Ovary (tissue), 7 donors: Measurements from ENCODE around the genes STIP1, RPS6KA4 and PPP2R5B.

GRCh38 chr11:64164558-64165313 is 1.2 kb downstream of the MACROD1 start:
- PRO-cap, 7 experiments, result peak in 6 of 7 experiments; most common plus-strand start chr11:64164823 (in 5)
- RAMPAGE, long total RNA, 2 experiments, result no peak in any of the 2 experiments

DNA sequence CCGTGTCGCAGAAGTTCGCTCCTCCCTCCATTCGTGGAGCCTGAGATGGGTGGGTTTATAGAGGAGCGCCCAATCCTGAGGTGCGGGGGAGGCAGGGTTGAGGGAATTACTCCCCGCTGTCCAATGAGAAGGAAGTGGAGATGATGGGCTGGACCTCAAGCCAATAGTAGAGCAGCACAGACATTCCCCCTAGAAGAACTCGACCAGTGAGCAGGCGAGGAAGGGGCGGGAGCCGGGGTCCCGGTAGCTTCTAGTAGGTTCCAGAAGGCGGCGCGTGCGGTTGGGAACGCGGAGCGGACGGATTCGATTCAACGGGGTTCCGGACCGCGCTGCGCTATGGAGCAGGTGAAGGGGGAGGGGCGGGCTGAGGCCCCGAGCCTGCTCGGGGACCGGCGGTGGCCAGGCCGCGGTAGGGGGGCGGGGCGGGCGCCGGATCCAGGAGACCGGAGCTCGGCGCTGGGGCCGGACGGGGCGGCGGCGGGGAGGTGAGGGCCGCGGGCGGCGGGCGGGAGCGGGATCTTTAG is at the start of gene STIP1:
TSS of gene STIP1 (plus strand) at position 246 of the 524 bp plus-strand sequence.
- PRO-cap, 7 experiments, result peak in 7 of 7 experiments; most common plus-strand start position 253 of the sequence (in 4)
- RAMPAGE, long total RNA, 2 experiments, result start-site peak on the plus strand in 2 of 2 experiments, centred at positions 279 to 290 of the sequence, 279 to 908 reads per replicate

DNA sequence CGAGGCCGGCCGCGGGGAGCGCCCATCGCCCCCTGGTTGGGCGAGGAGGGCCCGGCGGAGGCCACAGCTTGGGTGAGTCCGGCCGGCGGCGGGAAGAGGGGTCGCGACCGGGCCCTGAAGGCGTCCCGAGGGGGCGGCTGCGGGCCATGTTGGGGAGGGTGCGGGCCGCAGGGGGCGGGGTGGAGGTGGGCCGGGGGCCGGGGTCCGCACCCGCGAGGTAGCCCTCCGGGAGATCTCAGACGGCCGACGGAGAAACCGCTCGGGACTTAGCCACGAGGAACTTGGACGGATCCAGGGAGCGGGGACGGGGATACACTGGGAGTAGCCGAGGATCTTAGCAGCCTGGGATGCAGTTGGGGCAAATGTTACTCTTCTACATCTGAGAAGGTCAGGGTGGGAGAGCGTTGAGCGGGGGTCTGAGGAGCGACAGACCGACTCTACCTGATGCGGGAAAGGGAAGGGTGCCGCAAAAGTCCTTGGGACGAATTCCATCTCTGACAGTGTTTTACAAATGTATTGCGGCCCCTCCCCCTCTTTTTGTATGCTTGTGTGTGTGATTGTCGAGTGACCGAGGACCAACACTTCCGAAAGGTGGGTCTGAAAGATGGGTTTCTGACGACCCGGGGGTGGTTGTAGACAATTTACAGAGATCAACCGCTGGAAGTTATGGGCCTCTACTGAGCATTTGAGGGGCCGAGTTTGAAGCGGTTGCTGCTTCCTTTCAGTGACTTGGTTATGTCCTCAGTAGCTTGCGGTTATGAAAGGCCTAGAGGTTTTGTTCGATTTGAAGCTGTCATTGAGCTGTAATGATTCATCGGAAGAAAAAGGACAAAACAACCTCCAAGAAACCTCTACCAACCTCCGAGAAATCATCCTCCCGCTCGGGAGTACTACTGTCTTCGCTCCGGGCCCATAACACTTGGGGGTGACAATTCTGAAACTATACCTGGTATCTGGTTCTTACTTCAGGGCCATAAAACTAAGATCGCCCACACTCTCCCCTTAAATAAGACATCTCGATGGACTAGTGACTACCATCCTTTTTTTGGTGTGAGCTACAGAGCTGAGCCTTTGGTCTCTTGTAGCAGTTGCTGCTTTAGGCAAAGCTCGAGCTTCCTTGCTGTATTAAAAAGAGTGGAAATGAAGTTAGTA is 855 bp downstream of the STIP1 start:
- PRO-cap, 7 experiments, result peak in 1 of 7 experiments; most common minus-strand start position 751 of the sequence (in 1)
- RAMPAGE, long total RNA, 2 experiments, result no peak in any of the 2 experiments

- PRO-cap, 7 experiments, result no peak in any of the 7 experiments
- RAMPAGE, long total RNA, 2 experiments, result no peak in any of the 2 experiments
Measured at GRCh38 chr11:64233759-64234143, 633 bp upstream of the VEGFB start.

- PRO-cap, 7 experiments, result no peak in any of the 7 experiments
- RAMPAGE, long total RNA, 2 experiments, result no peak in any of the 2 experiments
Measured at GRCh38 chr11:64294518-64295028, 3.5 kb downstream of the KCNK4 start.

DNA sequence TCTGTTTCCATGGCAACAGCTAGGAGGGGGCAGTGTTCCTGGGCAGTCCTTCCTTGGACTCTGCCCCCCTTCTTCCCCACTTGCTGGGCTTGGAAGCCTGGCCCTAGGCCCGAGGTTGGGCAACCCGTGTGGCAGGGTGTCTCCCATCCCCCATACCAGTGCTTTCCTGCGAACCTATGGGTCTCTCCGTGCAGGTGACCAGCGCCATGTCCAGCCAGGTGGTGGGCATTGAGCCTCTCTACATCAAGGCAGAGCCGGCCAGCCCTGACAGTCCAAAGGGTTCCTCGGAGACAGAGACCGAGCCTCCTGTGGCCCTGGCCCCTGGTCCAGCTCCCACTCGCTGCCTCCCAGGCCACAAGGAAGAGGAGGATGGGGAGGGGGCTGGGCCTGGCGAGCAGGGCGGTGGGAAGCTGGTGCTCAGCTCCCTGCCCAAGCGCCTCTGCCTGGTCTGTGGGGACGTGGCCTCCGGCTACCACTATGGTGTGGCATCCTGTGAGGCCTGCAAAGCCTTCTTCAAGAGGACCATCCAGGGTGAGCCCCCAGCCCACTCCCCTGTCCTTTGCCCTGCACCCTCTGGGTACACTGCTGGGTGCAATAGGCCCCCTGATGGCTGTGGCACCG is 1.8 kb downstream of the ESRRA start:
- PRO-cap, 7 experiments, result no peak in any of the 7 experiments
- RAMPAGE, long total RNA, 2 experiments, result no peak in any of the 2 experiments

GRCh38 chr11:64313557-64314071 is 3.7 kb downstream of the TRMT112 start:
- PRO-cap, 7 experiments, result peak in 4 of 7 experiments; most common plus-strand start chr11:64313989 (in 3); most common minus-strand start chr11:64313891 (in 3)
- RAMPAGE, long total RNA, 2 experiments, result no peak in any of the 2 experiments

DNA sequence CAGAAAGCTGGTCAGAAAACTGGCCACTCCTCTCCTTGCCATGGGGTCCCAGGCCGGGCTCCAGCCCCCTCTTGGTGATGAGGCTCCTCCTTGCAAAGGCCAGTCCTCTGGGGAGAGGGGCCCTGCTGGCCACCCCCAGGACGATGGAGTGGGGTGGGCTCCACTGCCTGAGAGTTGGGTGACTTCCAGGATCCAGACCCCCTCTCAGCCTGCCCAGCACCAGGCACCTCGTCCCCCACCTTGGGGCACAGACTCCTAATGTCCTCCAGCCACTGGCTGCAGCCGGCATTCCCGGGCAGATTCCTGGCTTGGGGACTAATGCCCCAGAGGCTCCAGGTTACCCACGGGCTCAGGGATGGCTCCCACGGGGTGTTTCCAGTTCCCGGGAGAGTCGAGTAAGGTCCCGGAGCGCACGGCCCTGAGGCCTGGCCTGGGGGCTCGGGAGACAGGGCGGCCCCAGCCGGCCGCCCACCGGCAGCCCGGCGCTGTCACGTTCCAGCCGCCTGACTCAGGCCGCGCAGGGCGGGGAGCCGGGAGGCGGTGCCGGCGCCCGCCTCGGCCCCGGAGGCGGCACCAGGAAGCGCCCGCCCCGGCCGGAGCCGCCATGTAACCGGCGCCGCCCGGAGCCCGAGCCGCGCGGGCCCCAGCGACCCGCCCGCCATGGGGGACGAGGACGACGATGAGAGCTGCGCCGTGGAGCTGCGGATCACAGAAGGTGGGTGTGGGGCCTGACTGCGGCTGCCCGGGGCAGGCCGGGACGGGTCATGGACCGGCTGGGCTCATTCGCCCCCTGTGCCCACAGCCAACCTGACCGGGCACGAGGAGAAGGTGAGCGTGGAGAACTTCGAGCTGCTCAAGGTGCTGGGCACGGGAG is at the start of gene RPS6KA4:
TSS of gene RPS6KA4 (plus strand) at position 587 of the 874 bp plus-strand sequence.
- PRO-cap, 7 experiments, result peak in 7 of 7 experiments; most common plus-strand start position 635 of the sequence (in 6); most common minus-strand start position 510 of the sequence (in 7)
- RAMPAGE, long total RNA, 2 experiments, result no peak in any of the 2 experiments

- PRO-cap, 7 experiments, result no peak in any of the 7 experiments
- RAMPAGE, long total RNA, 2 experiments, result no peak in any of the 2 experiments
Measured at GRCh38 chr11:64359788-64360208, 836 bp downstream of the RPS6KA4 start.

- PRO-cap, 7 experiments, result peak in 2 of 7 experiments; most common plus-strand start chr11:64621035 (in 2); most common minus-strand start chr11:64620553 (in 2)
- RAMPAGE, long total RNA, 2 experiments, result no peak in any of the 2 experiments
Measured at GRCh38 chr11:64620276-64621221, 29.5 kb downstream of the SLC22A12 start.

DNA sequence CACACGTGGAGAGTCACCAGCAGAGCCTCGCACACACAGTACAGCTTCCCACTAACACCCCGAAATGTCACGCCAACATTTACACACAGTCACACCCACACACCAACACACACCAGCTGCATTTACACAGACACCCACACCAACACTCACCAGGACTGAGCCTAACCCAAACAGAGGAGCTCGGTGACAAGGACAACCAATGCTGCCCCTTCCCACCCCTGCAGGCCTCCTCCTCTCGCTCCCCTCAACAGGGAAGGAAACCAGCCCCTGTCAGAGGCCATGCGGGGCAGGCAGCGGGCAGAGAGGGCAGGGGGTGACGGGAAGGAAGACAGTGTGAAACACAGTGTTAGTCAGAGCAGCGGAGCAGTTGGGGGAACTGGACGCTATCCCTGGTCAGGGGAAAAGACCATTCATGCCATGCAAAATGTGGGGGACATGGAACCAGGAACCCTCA is 47.1 kb downstream of the NRXN2 start:
- PRO-cap, 7 experiments, result no peak in any of the 7 experiments
- RAMPAGE, long total RNA, 2 experiments, result no peak in any of the 2 experiments

DNA sequence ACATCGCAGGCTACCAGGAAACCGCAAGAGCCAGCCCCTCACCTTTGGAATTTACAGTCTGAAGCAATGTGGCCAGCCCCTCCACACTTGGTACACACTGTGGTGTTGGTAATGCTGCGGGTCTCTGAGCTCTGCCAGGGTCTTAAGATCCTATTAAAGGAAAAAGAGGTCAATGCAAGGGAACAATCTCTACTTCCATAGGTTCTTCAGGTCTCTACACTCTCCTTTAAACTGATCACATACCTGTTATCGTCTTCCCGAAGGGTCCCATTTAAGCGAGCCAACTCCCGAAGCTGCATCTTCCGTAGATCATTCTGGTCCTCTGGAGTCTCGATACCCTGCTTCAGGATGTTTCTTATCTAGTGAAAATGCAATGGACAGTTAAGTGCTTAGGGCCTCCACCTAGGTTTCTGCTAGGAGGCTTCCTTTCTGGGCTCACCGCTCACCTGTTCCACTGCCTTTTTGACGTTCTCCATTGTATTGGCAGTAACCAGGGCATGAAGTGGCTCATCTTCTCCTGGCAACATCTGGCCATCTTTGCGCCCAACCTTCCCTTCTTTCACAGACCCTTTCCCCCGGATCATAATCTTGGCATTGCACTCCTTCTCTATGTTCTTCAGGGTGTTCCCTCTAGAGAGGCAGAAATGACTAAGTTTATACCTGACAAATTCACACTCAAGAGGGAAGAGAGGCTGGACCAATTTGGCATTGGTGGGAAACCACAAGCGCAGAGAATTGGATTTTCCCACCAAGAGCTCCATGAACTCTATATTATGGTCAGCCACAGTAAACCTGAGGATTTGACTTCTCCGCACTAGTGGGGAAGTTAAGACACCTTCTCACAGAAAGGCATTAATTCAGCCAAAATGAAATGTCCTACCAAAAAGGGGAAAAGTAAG is 9.1 kb downstream of the SF1 start:
- PRO-cap, 7 experiments, result no peak in any of the 7 experiments
- RAMPAGE, long total RNA, 2 experiments, result no peak in any of the 2 experiments

DNA sequence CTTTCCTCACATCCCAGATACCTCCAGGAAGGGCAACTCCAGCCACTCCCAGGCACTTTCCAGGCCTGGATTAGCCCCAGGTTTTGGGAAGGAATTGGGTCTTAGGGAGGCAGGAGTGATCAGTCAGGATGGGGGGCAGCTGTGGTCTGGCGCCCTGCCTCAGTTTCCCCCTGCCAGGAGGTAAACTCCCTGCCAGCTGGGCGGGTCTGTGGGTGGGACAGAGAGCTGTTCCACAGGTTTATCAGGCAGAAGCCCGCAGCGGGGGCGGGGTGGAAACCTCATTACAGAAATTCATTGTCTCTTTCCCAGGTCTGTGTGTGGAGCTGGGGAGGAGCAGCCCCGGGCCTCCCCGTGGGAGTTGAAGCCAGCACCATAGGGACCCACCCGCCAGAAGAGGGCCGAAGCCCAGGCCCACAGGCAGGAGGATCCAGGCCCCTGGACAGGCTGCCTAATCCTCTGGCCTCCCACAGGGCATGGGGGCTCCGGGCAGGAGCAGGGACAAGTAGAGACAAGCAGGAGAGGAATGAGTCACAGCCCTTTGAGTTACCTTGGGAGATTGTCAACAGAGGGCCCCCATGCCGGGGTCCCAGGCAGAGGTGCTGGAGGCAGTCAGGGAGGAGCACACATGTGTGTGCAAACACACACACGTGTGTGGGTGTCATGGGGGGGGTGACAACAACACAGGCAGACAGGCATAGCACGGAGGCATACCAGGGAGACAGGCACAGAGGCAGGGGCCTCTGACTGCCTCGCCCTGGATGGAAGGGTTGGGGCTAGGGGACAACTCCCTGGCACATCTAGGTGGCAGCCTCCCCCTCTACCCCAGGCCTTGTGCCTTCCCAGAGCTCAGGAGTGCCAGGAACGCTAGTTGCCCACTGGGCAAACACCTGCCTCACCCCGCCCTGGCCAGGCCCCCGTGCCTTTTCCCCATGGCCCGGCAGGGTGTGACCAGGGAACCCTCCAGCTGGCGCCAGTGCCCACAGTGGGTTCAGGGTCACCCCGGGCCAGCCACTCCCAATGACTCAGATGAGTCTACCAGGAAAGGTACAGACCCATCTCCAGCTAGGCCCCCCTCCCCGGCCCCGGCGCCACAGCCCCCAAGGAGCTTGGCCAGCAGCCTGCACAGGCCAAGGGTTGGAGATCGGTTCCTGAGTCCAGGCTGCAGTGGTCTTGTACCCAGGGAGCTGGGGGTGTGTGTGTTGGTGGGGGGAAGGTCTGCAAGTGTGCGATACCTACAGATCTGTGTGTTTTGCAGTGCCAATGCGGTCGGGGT is 1.3 kb downstream of the CDC42BPG start:
- PRO-cap, 7 experiments, result no peak in any of the 7 experiments
- RAMPAGE, long total RNA, 2 experiments, result no peak in any of the 2 experiments

DNA sequence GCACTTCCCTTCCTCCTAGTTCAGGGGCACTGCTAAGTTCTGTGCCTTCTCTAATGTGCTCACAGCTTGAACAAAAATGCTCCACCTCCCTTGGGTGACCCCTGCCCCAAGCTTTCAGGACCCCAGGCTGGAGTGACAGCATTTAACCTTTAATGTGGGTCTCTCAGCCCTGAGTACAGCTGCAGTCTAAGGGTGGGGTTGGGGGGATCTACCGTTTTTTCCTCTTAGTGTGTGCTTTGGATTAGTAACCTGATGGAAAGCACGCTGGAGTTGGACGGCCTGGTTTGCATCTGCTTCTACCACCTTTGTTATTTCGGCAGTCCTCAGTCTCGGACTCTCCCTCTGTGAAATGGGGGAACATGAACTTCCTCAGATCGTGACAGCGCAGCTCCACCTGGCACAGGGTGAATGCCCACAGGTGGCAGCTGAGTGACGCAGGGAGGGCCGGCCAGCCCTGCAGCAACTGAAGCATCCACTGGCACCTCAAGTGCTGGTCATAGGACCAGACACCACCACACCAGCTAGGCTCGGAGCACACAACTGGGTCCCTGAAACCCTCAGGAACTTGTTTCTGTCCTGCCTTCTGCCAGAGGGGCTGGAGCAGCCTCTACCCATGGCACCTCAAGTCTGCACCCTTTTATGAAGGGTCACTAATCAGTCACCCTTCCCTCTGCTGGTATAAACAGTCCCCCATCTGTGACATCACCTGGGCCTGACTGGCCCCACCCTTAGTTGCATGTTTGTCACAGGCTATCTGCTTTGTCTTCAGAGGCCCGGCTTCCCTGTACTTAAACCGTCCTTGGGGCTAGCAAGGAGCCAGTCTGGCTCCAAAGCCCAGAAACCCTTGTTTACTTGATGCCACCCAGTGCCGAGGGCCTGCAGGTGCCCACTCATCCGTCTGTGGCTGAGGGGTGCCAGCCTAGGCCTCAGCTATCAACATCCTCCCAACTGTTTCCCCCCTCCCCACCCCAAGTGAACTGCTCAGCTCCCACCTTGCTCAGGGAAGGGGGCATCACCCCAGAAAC is 7.4 kb upstream of the CDC42BPG start:
- PRO-cap, 7 experiments, result no peak in any of the 7 experiments
- RAMPAGE, long total RNA, 2 experiments, result no peak in any of the 2 experiments

DNA sequence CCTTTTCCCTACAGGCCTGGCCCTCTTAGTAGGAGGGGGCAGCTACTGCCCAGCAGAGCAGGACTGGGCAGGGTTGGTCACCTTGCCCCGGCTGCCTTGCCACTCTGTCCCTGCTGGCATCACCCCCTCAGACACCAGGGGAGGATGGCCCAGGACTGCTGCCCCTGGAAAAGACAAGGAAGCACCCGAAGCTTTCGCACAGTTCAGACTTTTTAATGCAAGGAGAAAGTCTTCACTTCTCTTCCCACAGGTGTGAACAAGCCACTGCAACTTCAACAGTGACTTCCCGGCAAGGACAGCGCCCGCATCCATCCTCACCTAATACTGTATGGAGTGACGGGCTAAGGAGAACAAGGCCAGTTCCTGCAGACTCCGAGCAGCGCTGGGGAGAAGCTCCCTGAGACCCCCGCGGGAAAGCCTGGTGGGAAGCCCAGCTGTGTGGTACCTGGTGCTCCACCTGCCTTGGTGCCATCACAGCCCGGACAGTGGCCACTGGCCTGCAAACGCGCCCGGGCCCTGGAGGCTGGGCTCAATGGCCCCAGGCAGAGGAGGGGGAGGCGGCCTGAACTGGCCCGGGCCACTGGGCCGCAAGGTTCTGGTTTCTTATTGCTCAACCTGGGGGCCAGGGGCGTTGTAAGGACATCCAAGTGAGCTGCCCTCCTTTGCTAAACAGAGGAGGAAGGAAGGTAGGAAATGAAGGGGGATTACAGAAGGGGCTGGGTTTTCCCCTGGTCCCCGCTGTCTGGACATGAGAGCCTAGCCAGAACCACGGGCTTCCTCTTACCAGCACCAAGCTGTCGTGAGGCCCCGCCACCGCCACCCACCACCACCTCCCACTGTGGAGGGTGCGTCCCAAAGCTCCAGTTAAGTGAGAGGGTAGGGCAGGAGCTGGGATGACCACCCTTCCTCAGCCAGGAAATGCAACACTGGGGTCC is 8.4 kb upstream of the CDC42BPG start:
- PRO-cap, 7 experiments, result no peak in any of the 7 experiments
- RAMPAGE, long total RNA, 2 experiments, result no peak in any of the 2 experiments

- PRO-cap, 7 experiments, result no peak in any of the 7 experiments
- RAMPAGE, long total RNA, 2 experiments, result no peak in any of the 2 experiments
Measured at GRCh38 chr11:64875725-64875893, 2.8 kb downstream of the EHD1 start.

GRCh38 chr11:64878741-64879583 is 541 bp upstream of the EHD1 start:
- PRO-cap, 7 experiments, result peak in 7 of 7 experiments; most common plus-strand start chr11:64878866 (in 5); most common minus-strand start chr11:64879126 (in 2)
- RAMPAGE, long total RNA, 2 experiments, result no peak in any of the 2 experiments

DNA sequence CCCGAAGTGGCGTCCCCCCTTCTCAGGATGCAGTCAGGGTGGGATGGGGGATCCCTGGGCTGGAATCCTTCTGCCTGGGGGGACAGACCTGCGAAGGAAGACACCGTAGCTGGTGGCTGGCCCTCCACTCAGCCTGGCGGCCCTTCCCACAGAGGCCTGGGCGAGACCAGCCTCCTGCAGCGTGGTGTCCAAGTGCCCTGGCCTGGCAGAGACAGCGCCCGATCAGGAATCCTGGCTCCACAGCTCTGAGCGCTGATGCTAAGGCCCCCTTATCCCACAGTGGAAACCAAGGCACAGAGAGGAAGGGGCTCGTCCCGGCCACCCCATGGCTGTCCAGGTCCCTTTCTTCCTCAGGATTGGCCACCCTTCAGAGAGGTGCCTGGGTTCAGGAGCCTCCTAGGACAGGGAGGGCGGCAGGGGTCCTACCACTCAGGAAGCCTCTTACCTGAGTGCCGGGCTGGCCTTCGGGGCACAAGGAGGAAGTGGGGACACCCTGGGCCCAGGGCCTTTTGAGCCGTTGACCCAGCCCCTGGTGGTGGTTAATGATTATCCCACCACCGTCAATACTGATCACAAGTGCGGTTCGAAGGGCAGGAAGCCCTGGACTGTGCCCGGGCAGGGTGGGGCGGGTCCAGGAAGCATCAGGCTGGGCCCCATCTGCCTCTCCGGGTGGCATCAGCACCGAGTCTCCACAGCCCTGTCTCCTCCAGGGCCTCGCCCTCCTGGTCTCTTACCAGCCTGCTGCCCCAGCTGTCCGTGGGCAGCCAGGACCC is 14.7 kb upstream of the EHD1 start:
- PRO-cap, 7 experiments, result no peak in any of the 7 experiments
- RAMPAGE, long total RNA, 2 experiments, result no peak in any of the 2 experiments

GRCh38 chr11:64896337-64896988 is 18.0 kb upstream of the EHD1 start:
- PRO-cap, 7 experiments, result no peak in any of the 7 experiments
- RAMPAGE, long total RNA, 2 experiments, result no peak in any of the 2 experiments

DNA sequence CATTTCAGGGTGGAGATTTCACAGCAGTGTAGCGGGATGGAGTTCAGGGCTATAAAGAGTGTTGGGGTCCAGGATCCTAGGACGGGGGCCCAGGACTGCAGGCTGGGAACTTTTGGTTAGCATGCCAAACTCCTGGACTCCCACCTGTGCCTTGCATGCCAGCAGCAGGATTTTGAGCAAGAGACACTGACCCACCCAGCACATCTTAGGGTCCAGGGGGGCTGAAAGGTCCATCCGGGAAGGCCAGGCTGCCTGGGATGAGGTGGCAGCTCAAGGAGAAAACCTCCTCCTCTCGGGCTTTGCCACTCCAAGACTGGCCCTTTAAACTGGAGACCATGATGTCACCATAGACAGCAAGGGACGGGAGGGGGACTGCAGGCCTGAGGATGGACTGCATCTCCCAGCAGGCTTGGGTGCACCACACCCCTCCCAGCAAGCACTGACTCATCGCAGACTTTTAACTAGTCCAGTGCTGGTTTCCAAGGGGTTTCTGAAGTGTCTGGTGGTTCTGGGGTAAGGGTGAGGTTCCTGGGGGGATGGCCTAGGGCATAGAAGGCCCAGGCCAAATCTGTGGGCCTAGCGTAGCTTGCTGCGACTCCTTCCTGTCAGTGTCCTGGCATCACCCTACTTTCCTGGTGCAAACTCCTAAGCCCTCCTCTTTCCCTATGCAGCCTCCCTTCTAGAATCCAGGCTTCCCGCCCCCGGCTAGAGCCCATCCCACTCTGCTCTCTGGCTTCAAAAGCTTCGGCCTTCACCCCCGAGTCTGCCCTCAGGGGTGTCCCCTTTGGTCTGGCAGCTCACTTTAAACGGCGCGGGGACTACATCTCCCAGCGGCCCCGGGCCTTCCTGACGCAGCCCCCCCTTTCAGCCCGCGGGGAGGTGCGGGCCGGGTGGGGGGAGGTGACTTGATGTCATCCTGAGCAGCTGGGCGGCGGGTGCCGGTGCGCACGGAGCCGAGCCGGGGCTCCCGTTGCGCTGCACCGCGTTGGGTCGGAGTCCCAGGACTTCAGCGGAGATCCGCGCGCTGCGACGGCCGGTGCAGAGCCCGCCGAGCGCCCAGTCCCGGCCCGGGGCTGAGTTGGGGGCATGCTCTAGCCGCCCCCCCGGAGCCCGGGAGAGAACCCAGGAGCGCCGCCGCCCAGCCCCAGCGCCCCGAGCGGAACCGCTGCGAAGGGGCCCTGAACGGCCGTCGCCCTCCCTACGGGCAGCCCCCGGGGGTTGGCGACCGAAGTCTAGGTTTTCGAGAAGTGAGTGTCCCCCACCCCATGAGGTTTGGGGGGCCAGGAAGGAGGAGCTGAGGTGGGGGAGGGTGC is at the start of gene PPP2R5B:
TSS of gene PPP2R5B (plus strand) at position 908 of the 1,313 bp plus-strand sequence.
- PRO-cap, 7 experiments, result peak in 7 of 7 experiments; most common plus-strand start position 908 of the sequence (in 5); most common minus-strand start position 804 of the sequence (in 6)
- RAMPAGE, long total RNA, 2 experiments, result no peak in any of the 2 experiments